ENCODE measurements around a stretch of chr20.

- PRO-cap: no peak
Observed at GRCh38 chr20:24699159-24699818, 229.9 kb downstream of the SYNDIG1 start.

DNA sequence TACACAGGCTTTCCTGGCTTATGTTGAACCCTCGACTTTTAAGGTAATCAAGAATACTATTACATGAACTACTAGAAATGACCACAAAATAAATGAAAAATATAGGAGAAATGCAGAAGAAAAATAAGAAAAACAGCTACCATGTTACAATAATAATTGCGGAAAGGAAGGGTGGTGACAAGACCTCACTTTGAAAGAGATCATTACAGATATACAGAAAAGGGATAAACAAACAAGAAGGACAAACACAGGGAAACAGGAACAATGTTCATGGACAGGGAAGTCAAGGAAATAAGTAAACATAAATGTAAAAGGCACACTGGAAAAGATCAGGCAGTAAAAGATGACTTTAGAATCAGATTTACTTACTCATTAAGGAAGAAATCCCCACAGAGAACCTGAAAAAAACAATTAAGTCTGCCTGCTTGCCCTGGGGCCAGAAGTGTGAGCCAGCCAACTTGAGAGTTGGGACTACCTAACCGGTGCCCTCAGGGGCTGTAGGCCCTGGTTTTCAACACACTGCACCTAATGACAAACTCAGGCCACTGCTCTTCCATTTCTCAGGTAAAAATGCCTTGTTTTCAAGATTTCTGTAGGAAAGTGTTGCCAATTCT lies 1.8 kb downstream of the APMAP start:
- PRO-cap: no peak

GRCh38 chr20:24998561-24999210 lies 6.1 kb upstream of the APMAP start:
- PRO-cap: no peak

GRCh38 chr20:25019596-25020235 lies 27.2 kb upstream of the APMAP start:
- PRO-cap: no peak

DNA sequence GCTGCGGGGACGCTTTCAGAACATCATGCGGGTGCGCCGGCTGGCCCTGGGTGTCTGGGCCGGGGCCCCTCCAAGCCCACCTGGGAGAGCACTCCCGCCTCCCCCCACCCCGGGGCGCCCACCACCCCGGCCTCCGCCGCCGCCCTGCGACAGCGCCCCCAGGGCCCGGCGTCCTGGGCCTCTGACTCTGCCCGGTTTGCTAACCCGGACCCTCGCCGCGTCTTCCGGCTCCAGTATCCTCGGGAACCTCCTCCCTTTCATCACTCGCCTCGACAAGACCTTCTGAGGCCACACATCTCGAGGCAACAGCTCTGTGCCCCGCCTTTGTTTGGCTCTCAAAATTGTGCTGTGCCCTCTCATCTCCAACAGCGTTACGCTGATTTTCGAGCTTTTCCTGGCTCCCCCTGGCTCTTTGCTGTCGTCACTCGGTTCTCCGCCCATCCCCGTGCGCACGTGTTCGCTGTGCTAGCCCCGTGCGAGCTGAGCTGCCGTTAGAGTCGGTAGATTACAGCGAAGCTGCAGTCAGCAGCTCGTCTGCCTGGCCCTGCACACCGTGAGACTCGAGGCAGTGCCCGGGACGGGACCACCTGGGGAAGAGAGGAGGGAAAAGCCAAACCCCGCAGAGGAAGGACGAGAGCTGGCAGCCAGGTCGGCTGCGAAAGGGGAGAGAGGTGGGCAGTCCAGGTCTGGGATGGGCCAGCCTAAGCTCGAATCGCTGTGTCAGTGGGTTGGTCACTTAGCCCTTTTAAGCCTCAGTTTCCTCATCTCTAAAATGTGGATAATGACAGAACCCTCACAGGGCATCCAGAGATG lies 46.9 kb upstream of the ENTPD6 start:
- PRO-cap: no peak

GRCh38 chr20:25195066-25195496 lies 431 bp upstream of the ENTPD6 start:
- PRO-cap: no peak

DNA sequence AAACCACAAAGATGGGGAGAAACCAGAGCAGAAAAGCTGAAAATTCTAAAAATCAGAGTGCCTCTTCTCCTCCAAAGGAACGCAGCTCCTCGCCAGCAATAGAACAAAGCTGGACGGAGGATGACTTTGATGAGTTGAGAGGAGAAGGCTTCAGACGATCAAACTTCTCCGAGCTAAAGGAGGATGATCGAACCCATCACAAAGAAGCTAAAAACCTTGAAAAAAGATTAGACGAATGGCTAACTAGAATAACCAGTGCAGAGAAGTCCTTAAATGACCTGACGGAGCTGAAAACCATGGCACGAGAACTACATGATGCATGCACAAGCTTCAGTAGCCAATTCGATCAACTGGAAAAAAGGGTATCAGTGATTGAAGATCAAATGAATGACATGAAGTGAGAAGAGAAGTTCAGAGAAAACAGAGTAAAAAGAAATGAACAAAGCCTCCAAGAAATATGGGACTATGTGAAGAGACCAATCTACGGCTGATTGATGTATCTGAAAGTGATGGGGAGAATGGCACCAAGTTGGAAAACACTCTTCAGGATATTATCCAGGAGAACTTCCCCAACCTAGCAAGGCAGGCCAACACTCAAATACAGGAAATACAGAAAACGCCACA lies 13.7 kb downstream of the PYGB start:
- PRO-cap: no peak

DNA sequence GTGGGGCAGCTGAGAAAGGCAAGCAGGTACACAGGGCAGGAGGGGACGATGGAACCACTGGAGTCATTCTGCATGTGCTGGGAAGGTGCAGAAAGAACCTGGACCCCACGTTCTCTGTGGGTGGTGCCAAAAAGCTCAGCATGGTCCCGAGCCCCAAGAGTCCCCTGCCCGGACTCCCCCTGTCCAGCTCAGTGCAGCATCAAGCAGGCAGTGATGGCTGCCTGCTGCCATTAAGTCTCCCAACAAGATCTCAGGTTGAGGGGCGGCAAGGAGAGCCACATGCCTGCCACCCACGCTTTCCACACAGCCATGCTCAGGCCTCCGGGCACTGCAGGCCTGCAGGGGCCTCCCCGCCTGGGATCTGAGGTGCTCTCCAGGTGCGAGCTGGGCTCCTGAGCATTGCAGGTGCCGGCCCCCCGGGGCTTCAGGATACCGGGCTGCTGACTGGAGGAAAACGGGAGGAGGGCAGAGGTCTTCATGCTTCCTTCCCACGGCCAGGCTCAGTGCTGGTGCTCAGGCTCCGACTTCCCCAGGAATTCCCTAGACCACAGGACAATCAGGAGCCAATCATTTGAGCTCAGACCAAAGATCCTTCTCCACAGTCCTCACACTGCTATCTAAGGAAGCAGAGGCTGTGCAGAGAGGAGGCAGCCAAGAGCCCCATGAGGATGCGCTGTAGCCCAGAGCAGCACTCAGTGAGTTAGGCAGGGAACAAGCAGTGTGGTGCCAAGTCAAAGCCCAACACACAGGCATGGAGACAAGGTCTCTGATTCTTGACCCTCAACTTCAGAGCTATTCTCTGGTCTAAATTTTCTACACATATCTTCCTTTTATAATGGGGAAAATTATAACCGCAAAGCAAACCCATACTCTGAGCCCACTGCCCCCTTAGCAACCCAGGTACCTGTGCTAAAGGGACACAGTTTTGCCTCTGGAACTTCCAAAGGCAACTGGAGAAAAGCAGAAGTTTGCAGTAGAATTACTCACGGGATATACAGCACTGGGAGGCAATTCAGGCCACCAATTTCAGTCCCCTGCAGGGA lies 52.8 kb downstream of the PYGB start:
- PRO-cap: no peak

DNA sequence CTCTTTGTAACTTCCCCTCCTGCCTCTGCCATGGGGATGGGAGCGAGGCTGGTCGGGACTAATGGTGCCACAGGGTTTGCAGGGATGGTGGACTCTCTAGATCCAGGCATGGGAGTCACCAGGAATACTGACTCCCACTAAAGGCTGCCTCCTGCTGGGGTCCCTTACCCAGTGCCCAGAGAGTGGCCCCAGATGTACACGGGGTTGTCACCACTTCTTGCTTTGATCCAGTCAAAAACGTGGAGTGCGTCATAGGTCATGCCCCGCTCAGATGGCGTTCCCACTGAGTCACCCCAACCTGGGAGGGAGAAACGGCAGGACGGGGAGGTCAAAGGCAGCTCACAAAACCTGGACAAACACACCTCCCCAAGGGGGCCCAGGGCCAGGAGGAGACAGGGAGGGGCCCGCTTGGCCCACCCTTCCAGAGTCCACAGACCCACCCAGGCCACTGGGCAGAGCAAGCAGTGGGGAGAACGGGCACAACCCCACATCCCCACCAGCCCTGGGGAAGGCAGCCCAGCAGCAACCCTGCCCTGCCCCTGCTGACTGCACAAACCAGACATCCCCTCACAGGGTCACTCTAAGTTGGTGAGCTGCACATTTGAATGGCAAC lies 61.5 kb downstream of the PYGB start:
- PRO-cap: no peak

DNA sequence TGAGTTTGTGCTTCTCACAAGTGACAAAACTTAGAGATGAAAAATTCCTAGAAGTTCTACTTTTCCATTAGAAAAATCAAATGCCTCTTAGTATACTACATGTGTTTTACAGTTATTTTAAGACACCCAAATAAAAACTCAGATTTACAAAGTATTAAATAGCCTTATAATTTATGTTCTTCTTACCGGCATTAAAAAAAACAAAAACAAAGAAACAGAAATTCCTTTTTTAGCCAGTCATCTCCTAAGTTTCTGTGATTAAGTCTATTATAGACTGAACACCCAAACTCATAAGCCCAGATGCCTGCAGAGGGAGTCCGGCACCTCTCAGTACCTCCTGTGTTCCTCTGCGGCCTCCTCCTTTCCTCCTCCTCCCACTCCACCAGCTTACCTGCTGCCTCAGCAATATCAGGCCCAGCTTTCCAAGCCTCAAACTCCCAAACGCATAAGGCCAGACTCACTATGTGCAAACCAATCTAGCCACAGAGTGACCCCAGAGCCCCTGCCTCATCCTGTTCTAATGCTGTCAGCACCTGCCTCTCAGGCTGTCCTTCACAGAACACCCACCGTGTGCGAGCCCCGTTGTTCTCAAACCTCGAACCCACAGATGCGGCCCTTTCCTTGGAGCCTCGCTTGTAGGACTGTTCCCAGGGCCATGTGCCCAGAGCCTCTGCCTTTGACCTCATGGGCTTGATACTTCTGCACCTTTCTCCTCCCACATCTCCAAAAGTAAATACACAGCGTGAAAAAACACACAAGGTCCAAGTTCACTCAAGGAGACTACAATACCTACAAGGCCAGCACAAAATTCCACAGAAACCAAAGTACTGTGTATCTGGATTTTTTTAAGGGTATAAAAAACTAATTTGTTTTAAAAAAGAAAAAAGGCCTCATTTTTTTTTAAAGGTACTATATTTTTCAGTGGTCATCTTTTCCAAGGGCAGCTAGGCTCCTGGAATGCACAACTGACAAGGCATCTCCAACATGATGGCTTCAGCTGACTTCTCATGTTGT lies 52.5 kb downstream of the ABHD12 start:
- PRO-cap: no peak

GRCh38 chr20:25339611-25340144 lies 51.0 kb downstream of the ABHD12 start:
- PRO-cap: no peak

DNA sequence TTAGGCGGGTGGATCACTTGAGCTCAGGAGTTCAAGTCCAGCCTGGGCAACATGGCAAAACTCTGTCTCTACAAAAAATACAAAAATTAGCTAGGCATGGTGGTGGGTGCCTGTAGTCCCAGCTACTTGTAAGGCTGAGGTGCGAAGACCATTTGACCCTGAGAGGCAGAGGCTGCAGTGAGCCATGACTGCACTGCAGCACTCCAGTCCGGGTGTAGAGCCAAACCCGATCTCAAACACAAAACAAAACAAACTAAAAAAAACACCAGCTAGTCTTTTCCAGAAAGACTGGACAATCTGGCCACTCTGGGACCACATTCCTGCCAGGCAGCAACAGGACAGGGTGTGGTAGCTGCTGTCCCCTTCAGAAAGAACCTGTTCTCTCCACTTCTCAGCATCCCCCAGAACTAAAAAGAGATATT lies 6.1 kb downstream of the ABHD12 start:
- PRO-cap: no peak

- PRO-cap: bidirectional peak, plus-strand start at chr20:25391078, minus-strand start at chr20:25390835
Observed at GRCh38 chr20:25390943-25391415, 344 bp upstream of the ABHD12 start.

DNA sequence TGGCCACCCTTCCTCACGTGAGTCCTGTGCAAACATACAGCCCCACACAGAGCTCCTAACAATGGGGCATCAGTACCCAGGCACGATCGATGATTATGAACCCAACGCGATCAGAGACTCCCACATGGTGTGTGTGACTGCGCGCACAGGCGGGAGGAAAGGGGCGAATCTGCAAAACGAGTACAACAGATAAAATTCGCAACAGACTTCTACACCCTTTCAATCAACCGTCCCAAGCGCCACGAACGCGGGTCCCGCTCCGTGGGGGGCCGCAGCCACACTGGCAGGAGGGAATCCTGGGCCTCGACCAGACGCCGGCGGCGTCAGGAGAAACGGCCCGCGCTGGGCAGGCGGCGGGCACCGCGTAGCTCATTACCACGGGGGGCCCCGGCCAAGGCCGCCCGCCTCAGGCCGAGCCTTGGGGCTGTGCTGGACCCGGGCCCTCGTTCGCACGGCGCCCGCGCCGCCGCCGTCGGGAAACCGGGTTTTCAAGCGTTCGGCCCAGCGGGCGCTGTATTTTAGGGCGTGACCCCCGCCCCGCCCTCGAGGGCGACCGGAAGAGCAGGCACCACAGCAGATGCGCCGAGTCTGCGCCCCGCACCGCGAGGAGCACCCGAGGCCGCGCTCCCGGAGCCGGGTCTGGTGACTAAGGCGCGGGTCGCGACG lies 479 bp downstream of the NINL start:
- PRO-cap: bidirectional peak, plus-strand start at position 125 of the sequence, minus-strand start at position 97 of the sequence

DNA sequence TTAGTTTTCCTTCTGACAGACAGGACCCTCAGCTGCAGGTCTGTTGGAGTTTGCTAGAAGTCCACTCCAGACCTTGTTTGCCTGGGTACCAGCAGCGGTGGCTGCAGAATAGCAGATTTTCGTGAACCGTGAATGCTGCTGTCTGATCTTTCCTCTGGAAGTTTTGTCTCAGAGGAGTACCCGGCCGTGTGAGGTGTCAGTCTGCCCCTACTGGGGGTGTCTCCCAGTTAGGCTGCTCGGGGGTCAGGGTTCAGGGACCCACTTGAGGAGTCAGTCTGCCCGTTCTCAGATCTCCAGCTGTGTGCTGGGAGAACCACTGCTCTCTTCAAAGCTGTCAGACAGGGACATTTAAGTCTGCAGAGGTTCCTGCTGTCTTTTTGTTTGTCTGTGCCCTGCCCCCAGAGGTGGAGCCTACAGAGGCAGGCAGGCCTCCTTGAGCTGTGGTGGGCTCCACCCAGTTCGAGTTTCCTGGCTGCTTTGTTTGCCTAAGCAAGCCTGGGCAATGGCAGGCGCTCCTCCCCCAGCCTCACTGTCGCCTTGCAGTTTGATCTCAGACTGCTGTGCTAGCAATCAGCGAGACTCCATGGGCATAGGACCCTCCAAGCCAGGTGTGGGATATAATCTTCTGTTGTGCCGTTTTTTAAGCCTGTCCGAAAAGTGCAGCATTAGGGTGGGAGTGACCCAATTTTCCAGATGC lies 22.4 kb upstream of the ZNF337 start:
- PRO-cap: no peak

- PRO-cap: unidirectional peak, minus-strand start at chr20:28602843
Observed at GRCh38 chr20:28602136-28603473, 2654.9 kb upstream of the DEFB115 start.

DNA sequence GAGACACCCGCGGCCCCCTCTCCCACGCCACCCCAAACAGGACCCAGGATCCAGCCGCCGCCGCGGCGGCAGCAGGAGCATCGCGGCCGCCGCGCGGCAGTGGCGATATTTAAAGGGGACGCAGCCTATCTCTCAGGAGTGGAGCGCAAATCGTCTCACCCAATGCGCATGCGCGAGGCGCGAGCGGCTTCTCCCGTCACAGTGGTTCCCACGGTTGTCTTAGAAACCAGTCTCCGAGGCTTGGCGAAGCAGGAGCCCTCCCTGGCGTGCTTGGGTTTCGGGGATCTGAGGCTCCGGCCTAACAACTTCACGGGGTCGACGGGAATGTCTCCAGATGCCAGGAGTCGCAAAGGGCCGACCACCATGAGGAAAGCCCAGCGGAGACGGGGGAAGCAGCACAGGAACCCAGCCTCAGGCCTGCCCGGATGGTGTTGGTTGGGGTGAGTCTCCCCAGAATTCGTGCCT lies 973.4 kb upstream of the DEFB115 start:
- PRO-cap: no peak

GRCh38 chr20:30376488-30376709 lies 881.1 kb upstream of the DEFB115 start:
- PRO-cap: no peak

DNA sequence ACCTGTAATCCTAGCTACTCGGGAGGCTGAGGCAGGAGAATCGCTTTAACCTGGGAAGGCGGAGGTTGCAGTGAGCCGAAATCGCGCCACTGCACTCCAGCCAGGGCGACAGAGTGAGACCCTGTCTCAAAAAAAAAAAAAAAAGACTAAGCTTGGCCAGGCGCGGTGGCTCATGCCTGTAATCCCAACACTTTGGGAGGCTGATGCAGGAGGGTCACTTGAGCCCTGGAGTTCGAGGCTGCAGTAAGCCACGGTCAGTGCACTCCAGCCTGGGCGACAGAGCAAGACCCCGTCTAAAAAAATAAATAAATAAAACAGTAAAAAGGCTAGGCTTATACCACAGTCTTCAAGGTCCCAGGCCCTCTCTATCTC lies 566 bp upstream of the MCTS2 start:
- PRO-cap: no peak

GRCh38 chr20:31568917-31569988 lies 22.1 kb downstream of the MCTS2 start:
- PRO-cap: no peak

Data from SP-49 (cell line).